ENCODE results near the gene RTP4.

DNA sequence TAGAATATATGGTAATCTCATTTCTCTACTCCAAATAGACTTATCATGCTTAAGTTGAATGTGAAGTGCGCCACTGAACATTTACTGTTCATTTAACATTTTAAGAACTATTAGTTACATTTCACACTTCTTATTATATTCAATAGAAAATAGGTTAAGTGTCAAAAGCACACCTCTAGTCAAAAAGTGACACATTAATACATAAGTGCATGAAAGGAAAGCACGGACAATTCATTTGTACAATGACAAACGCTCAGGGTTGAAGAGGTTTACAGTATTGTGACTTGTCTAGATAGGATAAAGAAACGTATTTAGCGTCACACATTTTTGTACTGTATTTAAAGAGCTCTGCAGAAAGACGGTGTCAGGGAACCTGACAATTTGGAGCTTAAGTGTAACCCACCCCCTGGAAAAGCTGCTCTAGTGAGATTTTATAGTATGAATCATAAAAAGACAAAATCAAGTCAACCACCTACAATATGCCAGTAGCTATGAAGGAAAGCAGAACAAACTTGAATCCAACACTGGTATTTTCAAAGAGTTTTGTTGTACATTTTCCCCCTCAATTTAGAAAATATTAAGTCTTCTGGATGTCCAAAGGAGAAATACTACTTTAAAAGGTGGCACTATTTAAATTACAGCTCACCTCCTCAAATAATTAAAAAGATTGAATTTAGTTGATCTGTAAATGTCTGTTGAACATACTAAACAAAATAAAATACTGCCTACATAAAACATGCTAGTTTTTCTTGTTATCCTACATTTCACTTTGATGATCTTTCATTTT is 5.6 kb downstream of the TRA2B start:
- PRO-cap, result unidirectional peak, plus-strand start at position 341 of the sequence; unidirectional peak, plus-strand start at position 485 of the sequence
- RAMPAGE, long total RNA, 4 experiments, result no peak in any of the 4 experiments

DNA sequence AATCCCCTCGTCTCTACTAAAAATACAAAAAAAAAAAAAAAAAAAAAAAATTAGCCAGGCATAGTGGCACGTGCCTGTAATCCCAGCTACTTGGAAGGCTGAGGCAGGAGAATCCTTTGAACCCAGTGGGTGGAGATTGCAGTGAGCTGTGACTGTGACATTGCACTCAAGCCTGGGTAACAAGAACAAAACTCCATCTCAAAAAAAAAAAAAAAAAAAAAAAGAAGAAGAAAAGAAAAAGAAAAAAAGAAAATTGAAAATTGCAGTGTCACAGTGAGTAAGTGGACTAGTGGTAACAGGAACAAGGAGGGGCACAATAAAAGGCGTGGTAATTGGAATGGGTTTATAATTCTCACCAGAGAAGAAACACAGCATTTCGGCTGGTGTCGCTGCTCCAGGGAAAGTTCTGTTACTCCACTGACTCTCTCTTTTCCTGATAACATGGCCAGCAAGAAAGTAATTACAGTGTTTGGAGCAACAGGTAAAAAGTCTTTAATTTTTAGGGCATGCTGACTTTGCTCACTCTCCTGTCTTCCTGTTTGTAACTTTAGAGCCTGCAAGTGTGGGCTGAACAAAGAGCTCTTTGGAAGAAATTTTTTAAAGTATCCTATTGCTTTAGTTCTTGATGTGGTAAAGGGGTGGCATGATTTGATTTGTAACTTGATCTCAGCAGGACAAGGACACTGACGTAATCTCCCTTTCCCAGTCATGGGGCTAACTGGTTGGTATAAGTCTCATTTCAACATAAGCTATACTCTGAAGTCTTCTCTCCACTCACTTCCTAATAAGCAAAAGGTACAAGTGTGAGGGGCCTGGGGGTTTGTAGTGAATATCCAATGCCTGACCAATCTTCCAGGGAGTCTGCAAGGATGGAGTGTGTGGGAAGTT is 22.0 kb upstream of the TRA2B start:
- PRO-cap, result unidirectional peak, plus-strand start at position 375 of the sequence; bidirectional peak, plus-strand start at position 705 of the sequence, minus-strand start at position 549 of the sequence
- RAMPAGE, long total RNA, 4 experiments, result start-site peak on the plus strand in 2 of 4 experiments, centred at positions 373 to 386 of the sequence, 8 to 133 reads per replicate

DNA sequence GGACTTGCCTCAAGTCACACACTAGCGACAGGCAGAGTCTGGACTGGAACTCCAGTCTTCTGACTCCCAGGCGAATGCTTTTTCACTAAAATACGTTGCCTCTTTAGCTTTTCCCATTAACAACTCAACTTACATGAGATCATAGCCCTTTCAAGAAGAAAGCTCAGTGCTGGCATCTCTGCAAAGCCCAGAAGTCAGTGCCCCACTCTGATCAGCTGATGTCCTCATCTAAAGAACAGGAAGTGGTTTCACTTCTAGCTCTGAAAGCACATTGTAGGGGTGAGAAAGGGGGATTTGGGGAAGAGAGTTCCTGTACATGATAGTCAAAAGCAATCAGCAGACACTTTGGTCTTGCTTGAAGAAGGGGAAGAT is 76.2 kb upstream of the ETV5 start:
- PRO-cap, result unidirectional peak, minus-strand start at position 199 of the sequence
- RAMPAGE, long total RNA, 4 experiments, result no peak in any of the 4 experiments

DNA sequence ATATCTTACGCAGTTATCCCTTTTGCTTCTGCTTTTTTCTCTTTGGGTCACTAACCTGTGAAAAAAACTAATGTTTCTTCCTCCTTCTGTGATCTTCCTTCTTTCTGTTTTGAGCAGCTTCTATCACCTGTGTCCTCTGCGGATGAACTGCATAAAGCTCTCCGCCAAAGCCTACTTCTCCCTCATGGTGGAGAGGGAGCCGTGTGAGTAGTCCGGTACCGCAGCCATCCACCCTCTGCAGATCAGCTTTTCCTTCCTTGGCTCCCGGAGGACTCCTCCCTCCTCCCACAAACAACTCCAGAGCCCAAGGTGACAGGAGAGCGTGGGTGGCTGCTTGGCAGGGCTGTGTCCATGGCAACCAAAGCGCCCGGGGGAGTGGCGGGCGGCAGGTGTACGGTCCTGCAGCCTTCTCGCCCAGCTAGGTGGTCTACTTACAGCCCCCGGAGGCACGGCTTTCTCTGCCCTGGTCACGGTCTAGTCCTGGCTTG is 106.1 kb downstream of the DGKG start:
- PRO-cap, result no peak
- RAMPAGE, long total RNA, 4 experiments, result no peak in any of the 4 experiments

DNA sequence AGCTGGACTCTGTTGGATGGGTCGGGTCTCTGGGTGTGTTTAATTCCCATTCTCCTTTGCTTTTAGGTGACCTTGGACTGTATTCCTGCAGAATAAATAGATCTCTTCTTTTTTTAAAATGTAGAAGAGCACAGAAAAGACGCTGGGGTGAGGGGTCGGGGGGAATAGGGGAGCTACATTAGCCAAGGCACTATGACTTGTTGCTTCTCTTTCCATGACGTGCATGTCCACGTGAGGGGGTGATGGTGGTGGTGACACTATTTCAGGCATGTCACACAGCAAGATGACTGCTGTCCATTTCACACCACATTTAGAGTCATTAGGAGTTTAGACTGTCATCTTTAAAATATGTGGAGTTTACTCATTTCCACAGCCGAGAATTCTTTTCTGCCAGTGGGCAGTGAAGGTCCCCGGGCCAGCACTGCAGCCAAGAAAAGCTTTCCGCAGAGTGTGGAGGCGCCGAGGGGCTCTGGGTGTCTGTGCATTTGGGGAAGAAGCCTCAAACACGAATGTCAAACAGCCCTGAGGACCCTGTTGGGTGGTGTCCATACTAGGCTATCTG is 908 bp upstream of the DGKG start:
- PRO-cap, result bidirectional peak, plus-strand start at position 393 of the sequence, minus-strand start at position 87 of the sequence
- RAMPAGE, long total RNA, 4 experiments, result no peak in any of the 4 experiments

DNA sequence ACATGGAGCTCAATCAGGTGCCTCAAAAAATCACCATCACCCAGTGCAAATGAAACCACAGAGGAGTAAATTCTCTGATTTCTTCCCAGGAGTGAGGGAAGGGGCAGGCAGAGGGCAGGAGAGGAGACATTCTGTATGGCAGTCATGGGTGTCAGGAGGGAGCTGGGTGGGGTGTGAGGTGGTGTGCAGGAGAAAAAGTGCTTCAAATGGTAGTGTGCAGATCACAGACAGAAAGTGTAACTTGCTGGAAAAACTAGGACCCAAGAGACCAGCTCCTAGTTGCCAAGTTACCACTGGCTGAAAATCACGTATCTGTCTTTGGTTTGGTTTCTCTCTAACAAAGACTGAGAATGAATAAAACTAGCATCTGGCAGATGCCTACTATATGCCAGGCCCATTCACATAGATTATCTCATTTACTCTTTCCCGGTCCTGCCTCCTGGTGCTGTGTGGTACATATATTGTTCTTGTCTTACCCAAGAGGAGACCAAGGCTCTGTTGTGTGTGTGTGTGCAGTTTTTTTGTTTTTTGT is 599 bp downstream of the AHSG start:
- PRO-cap, result no peak
- RAMPAGE, long total RNA, 4 experiments, result no peak in any of the 4 experiments

DNA sequence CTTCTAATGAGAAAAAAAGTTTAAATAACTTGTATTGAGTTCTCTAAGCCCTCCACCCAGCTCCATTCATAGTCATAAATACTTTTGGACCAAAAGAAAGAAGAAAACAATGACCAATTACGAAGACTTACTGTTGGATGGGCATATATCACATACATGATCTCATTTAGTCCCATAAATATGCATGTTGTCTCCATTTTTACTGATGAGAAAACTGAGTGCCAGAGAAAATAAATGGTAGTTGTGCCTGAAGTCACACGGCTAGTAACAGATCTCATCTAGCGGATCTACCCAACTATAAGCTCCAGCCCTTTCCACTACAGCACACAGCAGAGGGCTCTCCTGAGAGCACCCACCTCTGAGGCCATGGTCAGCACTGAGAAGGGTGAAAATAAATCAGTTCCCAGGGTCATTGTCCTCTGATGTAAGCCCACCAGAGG is 6.2 kb upstream of the FETUB start:
- PRO-cap, result no peak
- RAMPAGE, long total RNA, 4 experiments, result no peak in any of the 4 experiments

GRCh38 chr3:186663502-186664241 is 2.1 kb upstream of the HRG start:
- PRO-cap, result no peak
- RAMPAGE, long total RNA, 4 experiments, result no peak in any of the 4 experiments

DNA sequence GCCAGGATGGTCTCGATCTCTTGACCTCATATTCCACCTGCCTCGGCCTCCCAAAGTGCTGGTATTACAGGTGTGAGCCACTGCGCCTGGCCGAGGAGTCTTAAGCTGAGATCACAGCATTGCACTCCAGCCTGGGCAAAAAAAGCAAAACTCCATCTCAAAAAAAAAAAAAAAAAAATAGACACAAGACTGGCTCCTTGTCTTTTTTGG is 1.7 kb downstream of the ADIPOQ start:
- PRO-cap, result no peak
- RAMPAGE, long total RNA, 4 experiments, result no peak in any of the 4 experiments

GRCh38 chr3:186908786-186909543 is 21.4 kb upstream of the ST6GAL1 start:
- PRO-cap, result no peak
- RAMPAGE, long total RNA, 4 experiments, result no peak in any of the 4 experiments

GRCh38 chr3:186933949-186934148 is 3.5 kb downstream of the ST6GAL1 start:
- PRO-cap, result unidirectional peak, minus-strand start at chr3:186934000
- RAMPAGE, long total RNA, 4 experiments, result no peak in any of the 4 experiments

- PRO-cap, result no peak
- RAMPAGE, long total RNA, 4 experiments, result no peak in any of the 4 experiments
Measured at GRCh38 chr3:186960353-186960984, 30.1 kb downstream of the ST6GAL1 start.

DNA sequence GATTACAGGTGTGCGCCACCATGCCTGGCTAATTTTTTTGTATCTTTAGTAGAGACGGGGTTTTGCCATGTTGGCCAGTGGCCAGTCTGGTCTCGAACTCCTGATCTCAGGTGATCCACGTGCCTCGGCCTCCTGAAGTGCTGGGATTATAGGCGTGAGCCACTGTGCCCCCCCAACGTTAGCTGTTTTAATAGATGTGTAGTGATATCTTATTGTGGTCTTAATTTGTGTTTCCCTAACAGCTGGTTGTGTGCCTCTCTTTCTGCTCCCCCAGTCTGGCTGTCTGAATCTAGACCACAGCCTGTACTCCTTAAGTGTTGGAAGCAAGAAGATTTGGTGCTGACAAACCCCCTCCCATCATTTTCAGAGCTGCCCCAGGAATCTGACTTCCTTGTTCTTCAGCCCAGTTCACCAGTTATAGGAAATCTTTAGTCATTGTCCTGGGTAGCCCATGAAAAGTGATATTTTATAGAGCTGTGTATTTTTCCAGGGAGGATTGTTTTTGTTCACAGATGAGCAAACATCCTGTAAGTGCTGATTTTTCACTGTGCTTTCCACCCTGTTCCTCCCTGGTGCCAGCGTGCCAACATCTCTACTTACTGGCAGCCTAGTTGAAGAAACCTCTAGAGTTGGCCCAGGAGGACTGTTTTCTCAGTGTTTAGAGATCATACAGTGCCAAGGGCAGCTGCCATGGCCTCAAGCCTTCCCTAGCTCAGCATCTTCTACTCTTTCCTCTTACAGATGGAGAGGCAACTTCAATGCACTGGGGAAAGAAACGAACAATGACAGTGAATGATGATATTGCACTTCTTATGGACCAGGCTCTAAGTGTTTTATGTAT is 41.1 kb downstream of the ST6GAL1 start:
- PRO-cap, result no peak
- RAMPAGE, long total RNA, 4 experiments, result no peak in any of the 4 experiments

DNA sequence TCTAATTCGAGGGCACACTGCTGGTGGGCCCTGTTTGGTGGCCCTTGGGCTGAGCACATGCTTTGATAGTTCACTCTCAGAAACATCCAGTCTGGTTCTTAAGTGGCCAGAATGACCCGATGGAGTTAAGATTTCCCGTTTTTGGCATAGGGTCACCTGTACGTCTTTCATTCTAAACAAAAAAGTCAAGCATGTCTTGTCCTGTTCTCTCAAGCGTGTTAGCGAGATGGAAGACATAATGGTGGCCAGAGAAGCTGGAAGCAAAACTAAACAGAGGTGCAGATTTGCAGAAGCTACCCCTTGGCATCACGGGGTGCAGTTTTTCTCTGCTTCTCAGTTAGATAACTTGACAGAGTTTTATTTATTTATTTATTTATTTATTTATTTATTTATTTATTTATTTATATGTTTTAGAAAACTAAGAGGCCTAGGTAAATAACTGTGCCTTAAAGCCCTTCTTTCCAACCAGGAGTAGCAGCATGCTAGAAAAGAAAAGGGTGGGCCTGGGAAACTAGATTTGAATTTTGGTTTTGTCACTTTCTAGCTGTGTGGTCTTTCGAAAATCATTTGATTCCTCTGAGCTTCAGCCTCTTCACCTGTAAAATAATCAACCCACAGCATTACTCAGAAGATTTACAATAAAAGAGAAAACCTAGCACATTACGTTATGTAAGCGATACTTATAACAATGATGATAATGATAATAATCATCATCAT is 63.0 kb downstream of the ST6GAL1 start:
- PRO-cap, result no peak
- RAMPAGE, long total RNA, 4 experiments, result no peak in any of the 4 experiments

GRCh38 chr3:187000671-187001190 is 70.4 kb downstream of the ST6GAL1 start:
- PRO-cap, result bidirectional peak, plus-strand start at chr3:187000990, minus-strand start at chr3:187000763
- RAMPAGE, long total RNA, 4 experiments, result no peak in any of the 4 experiments

GRCh38 chr3:187040614-187041240 is 98.6 kb downstream of the RPL39L start:
- PRO-cap, result no peak
- RAMPAGE, long total RNA, 4 experiments, result no peak in any of the 4 experiments

GRCh38 chr3:187130705-187131326 is 8.5 kb downstream of the RPL39L start:
- PRO-cap, result no peak
- RAMPAGE, long total RNA, 4 experiments, result no peak in any of the 4 experiments

DNA sequence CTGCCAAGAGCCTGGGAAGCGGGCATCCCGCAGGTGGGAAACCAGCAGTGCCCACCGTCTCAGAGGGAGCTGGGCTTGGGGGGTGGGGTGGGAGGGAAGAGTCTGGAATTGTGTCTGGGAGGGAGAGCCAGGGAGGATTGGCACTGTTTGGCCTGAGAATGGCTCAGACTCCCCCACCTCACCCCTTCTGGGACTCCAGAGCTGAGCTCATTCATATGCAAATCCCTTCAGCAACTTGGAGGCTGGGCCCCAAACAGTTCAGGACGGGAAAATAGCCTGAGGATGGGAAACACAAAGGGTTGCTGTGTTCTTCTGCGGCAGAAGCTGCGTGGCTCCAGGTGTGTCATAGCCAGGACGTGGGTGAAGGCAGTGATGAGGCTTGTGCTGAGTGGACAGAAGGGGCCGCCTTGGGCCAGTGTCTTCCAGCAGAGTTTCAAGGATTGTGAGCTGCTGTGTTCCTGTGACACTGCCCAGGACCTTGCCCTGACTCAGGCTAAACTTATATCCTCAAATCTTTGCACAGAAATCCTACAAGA is 16.6 kb downstream of the MASP1 start:
- PRO-cap, result no peak
- RAMPAGE, long total RNA, 4 experiments, result no peak in any of the 4 experiments

DNA sequence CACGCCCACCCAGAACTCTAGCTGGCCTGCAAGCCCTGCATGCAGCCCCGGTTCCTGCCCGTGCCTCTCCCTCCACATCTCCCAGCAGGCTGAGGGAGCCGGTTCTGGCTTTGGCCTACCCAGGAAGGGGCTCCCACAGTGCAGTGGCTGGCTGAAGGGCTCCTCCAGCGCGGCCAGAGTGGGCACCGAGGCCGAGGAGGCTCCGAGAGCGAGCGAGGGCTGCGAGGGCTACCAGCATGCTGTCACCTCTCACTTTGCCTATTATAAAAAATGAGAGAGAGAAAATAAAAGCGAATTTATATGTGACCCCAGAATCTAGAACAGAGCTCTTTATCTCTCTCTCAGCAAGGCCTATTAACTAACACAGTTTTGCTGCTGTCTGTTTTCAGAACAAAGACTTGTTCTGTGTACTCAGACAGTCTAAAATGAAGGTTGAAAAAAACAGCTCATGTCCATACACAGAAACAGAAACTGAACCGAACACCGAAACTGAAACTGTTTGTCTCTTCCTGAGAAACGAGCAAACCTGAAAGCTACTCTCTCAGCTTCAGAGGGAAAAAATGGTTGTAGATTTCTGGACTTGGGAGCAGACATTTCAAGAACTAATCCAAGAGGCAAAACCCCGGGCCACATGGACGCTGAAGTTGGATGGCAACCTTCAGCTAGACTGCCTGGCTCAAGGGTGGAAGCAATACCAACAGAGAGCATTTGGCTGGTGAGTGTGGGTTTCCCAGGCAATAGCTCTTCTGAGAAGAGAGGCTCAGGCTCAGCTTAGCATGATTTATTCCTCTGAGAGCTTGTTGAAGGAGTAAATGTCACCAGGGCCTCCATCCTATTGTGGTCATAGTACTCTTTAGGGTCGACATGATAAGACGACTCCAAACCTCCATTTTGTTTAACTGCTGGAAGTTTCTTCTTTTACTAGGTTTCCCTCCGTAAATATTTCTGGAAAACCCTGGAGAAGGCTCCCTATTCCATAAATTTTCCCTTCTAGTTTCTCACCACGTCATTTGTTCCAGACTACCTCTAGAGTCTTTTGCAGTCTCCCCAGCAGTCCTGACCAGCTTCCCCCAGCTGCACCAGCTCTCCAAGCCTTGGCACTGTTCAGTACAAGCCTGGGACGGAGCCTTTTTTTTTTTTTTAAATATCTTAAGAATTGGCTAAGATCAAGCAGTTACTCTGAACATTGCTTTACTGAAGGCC is at the start of gene RTP4:
Gene RTP4 (plus strand): TSS at position 504 of the 1,203 bp plus-strand sequence.
- PRO-cap, result bidirectional peak, plus-strand start at position 512 of the sequence, minus-strand start at position 427 of the sequence; unidirectional peak, plus-strand start at position 512 of the sequence; unidirectional peak, minus-strand start at position 748 of the sequence; unidirectional peak, plus-strand start at position 1,053 of the sequence
- RAMPAGE, long total RNA, 4 experiments, result start-site peak on the plus strand in 1 of 4 experiments, centred at position 498 of the sequence, 11 reads per replicate

- PRO-cap, result no peak
- RAMPAGE, long total RNA, 4 experiments, result no peak in any of the 4 experiments
Measured at GRCh38 chr3:187412041-187412396, 43.8 kb downstream of the RTP4 start.